ENCODE data around the gene IGFBP3.

DNA sequence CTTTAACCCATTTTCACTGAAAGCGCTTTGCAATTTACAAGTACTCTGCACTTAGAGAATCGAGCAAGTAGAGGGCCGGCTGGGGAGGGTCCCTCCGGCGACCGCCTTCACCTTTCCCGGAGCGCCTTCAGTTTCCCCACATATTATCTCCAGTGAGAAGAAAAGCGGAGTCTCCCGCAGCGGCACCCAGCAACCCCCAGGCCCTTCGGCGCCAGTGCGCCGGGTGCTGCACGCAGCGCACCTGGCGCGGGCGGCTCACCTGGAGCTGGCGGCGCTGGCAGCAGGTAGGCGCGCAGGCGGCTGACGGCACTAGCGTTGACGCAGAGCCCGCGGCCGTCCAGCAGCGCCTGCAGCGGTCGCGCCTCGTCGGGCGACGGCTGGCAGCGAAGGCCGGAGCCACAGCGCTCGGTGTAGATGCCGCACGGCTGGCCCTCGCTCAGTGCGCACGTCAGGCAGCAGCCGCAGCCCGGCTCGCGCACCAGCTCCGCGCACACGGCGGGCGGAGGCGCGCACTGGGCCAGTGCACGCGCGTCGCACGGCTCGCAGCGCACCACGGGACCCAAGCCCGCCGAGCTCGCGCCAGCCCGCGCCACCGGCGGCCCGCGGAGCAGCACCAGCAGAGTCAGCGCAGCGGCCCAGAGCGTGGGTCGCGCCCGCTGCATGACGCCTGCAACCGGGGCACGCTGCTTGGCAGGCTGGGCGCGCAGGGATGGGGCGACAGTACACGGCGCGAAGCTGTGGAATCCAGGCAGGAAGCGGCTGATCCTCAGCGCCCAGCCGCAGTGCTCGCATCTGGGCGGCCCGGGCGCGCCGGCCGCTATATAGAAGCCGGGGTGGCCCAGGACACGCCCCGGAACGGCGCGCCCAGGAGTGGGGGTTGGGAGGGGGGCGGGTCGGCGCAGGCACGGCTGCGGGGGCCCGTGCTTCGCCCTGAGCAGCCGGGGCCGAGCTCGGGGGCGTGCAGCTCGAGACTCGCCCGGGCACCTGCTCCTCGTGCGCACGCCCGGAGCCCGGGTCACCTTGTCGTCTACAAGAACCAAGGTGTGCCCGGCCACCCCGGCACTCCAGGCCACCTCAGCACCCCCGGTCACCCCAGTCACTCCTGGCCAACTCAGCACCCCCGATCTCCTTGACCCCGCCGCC is at the start of gene IGFBP3:
IGFBP3 (minus strand) TSS at position 794 of the 1,143 bp plus-strand sequence.
- PRO-cap: no peak

- PRO-cap: no peak
Observed at GRCh38 chr7:45922841-45923250, 1.8 kb upstream of the IGFBP3 start.

DNA sequence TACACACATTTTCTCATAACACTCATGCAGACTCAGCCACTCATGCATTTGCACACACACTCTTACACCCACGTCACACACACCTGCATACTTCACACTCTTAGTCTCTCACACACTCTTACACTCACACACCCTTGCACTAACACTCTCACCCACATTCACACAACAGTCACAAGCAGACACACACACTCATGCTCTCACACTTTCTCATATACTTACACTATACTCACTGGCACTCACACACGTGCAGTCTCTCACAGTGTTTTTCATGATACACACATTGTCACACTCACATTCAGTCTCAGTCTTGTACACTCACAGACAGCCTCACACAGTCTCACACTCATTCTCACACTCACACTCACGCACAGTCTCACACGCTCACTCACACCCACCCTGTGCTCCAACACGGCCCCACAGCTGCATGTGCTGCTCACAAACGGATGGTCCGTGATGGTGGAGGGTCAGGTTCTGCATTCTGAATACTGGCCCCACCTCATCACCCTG is 229.8 kb downstream of the TNS3 start:
- PRO-cap: no peak

- PRO-cap: no peak
Observed at GRCh38 chr7:47446909-47447444, 134.9 kb downstream of the TNS3 start.

GRCh38 chr7:47452187-47452813 is 129.6 kb downstream of the TNS3 start:
- PRO-cap: no peak

DNA sequence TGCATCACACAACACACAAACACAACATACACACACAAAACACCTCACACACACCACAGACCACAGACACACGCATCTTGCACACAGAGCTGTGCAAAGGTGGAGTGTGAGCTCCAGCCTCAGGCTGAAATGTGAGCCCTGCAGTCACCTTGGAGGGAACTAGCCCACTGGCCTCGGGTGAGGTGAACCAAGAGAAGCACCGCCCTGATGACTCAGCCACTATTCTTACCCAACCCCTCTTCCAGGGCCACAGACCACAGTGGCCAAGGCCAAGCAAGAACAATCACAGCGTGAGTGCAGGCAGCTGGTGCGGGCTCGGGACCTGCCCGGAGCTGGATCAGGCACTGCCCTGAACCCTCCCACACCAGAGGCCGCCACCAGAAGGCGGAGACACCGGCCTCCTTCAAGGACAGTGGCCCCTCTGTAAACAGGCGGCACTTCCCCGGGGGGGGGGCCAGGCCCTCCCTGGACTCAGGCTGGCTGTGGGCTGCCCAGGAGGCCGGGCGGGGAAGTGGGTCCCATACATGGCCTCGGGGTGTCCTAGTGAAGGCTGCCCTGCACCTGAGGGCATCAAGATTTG is 106.7 kb downstream of the TNS3 start:
- PRO-cap: no peak

DNA sequence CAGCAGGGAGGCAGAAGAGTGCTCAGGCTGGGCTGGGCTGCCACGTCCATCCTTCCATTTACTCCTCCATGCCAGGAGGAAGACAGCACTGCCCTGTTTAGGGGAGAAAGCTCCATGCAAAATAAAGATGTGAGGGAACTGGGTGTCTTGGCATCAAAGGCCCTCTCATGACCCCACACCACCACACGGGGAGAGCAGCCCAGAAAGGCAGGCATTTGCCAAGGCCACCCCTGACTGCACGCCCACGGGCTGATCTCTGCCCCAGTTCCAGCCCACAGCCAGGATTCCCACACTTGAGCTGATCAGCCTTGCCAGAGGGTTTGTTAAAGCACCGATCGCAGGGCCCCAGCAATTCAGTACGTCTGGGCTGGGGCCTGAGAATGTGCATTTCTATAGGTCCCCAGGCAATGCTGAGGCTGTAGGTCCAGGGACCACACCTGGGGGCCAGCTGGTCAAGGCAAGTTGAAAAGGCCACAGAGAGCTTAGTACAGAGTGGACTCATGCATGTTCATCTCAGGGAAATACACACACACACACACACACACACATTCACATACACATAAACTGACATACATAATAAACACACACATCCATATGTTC is 103.9 kb downstream of the TNS3 start:
- PRO-cap: no peak

DNA sequence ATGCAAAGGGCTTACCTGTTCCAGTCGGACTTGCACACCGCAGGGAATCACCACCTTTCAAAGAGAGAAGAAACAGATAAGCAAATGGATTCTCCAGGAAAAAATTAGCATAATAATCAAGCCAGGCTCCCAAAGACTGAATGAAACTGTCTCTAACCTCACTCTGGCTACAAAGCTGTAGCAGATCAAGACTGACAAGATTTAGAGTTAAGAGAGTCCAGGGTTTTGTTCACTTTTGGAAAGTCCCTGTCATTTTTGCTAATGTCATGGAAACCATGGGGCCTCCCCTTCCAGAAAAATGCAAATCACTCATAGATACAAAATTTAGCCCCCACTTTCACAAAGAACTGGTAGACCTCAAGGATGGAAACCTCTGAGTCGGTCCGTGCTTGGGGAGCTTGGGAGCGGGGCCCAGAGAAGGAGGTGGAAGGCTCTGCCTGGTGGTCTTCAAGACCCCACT is 100.8 kb downstream of the TNS3 start:
- PRO-cap: no peak

- PRO-cap: no peak
Observed at GRCh38 chr7:47497239-47497908, 84.5 kb downstream of the TNS3 start.

- PRO-cap: no peak
Observed at GRCh38 chr7:47538657-47540059, 42.8 kb downstream of the TNS3 start.

DNA sequence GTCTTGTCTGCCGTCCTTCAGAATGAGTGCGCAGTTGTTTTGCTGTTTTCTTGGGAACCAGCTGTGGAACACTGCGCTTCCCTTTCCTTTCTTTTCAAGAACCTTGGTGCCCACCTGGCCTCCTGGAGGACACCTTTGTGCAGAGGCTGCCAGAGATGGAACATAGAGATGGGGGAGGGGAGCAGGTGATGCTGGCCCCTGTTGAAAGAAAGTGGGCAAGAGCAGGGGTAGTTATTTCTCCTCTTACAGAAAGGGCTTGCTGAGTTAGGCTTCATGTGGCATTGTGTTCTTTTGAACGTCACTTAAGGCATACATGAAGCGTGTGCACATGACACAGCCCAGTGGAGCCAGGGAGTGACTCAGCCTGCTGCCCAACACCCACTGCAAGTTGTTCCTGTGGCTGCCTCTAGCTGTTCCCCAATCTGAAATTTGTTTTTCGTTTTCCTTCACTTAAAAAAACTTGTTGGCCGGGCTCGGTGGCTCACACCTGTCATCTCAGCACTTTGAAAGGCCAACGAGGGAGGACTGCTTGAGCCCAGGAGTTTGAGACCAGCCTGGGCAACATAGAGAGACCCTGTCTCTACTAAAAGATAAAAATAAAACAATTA is 87.5 kb upstream of the TNS3 start:
- PRO-cap: no peak

- PRO-cap: no peak
Observed at GRCh38 chr7:47672163-47672891, 90.4 kb upstream of the TNS3 start.

DNA sequence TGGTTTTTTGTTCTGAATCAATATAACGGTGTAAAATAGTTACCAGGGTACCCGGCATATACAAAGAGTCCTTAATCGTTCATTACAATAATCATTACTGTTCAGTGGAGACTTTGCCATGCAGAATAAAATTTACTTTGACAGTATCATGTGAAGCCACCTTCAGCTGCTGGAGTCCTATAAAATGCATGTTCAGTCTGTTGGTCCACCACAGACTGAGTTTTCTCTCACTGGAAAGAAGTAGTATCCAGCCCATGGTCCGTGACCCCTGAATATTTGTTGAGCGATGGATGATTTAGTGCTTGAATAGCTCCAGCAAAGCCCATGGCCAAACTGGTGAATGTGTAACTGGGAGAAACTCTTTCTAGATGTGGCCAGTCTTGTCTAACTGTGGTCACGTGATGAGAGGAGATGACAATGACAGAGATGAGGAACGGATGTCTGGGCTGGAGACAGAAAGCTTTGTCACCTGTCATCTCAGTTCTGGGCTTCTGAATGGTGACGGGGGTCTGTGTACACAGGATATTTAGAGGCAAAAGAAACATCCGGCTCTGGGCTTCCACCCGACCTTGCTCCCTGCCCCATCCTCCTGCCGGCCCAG is 152.3 kb upstream of the TNS3 start:
- PRO-cap: no peak

DNA sequence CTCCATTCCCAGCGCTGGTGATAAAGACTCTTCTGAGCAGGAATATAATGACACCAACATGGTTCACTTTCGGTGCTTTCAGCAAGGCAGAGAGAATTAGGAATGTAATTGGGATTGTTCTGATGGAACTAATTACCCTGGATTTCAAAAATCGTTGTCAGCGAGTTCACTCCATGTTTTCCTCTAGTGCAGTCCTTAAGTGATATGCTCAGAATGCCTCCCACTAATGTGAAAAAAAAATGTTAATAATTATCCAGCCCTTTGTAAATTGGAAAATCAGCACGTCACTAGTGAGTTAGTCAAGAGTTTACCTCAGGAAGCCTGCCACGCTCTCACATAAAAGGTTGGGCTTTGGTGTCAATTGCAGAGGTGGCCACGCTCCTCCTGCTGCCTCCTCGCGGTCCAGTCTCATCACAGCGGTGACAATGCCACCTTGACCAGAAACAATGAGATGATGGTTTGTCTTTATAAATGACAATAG is 22.5 kb downstream of the UPP1 start:
- PRO-cap: no peak

DNA sequence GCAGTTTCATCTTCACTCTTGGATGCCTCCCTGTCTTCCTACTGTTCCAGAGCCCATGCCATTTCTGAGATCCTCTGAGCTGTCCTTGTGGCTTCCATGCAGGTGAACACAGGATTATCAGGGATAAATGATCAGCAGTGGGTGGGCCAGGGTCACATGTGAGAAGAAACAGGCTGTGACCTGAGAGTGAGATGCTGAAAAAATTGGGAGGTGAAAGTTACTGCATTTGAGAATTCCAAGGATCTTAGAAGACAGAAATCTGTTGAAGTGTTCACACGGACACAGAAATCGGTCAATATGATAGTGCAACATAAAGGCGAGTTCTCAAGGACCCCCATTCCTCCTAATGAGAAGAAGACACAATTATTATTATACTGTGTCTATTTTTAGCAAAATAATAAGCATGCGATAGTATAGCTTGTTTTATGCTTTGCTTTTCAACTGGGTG is 110.5 kb upstream of the CDC14C start:
- PRO-cap: no peak

DNA sequence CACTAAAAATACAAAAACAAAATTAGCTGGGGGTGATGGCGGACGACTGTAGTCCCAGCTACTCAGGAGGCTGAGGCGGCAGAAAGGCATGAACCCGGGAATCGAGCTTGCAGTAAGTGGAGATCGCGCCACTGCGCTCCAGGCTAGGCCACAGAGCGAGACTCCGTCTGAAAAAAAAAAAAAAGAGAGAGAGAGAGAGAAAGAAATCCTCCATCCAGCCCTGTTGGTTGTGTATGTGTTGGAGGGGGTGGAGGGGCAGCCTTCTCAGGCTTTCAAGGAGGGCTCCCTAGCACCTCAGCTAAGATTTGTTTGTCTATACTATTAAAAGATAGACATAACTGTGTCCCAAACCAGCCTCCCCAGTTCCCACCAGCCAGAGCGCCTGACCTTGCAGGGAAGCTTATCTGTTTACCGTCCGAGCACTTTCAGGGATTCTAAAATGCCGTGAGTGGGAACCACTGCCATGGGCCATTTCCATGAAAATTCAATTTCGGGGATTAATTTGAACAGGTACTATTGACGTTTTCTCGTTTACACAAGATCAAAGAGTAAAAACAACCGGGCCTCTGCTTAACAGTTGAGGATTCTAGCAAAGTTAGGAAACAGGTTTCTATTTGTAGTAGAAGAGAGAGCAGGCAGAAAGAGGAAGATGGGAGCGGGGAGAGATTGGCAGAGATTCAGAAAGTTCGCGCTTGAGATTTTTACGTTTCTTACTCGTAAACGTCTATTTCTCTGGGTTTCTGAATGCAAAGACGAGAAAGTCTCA is 800 bp upstream of the VWC2 start:
- PRO-cap: no peak

DNA sequence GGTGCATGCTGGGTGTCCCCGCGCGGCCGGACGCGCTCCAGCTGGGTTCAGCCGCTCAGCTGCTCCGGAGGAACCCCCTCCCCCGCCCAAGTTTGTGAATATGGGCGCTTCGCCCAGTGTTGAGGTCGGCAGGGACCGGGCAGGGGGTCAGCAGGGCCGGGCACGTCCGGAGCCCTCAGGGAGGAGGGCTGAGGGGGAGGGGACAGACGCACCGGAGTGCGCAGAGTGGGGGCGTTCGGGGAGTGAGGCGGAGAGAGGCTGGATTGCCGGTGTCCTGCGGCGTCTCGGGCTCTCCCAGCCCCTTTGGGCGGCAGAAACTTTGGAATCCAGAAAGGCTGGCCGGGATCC is 684 bp downstream of the VWC2 start:
- PRO-cap: no peak

GRCh38 chr7:50281538-50282390 is 22.8 kb upstream of the IKZF1 start:
- PRO-cap: no peak

GRCh38 chr7:50342567-50343140 is 38.1 kb downstream of the IKZF1 start:
- PRO-cap: no peak

DNA sequence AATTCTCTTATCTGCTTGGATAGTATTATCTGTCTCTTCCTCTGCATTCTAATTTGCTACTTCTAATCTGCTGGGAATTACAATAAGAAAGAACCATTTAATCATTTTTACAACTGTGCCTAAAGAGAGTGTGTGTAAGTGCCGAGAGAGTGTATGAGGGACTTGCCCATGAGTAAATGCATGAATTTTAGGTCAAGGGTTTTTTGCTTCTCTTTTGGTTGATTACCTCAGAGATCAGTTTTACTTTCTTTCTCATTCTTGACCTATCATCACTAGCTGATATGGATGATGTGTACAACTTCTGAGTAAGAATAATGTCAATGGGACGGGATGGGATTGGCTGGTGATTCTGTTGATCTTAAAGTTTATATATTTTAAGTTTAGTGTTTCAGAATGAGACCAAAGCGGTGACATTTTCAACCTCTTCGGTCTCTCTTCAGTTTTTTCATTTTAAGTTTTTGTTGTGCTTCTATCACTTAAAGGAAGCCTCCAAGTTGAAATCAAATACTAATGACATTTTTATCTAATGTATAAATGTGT is 47.8 kb downstream of the IKZF1 start:
- PRO-cap: no peak

All from neutrophil (primary cell).